SJCRH30 (cell line): ENCODE measurements around a stretch of chr3.

- RAMPAGE, long total RNA = no peak
Observed at GRCh38 chr3:188075920-188076546, 77.9 kb upstream of the LPP start.

GRCh38 chr3:188081853-188082456 is 72.0 kb upstream of the LPP start:
- RAMPAGE, long total RNA = no peak

GRCh38 chr3:188153352-188153518 is 722 bp upstream of the LPP start:
- RAMPAGE, long total RNA = no peak

DNA sequence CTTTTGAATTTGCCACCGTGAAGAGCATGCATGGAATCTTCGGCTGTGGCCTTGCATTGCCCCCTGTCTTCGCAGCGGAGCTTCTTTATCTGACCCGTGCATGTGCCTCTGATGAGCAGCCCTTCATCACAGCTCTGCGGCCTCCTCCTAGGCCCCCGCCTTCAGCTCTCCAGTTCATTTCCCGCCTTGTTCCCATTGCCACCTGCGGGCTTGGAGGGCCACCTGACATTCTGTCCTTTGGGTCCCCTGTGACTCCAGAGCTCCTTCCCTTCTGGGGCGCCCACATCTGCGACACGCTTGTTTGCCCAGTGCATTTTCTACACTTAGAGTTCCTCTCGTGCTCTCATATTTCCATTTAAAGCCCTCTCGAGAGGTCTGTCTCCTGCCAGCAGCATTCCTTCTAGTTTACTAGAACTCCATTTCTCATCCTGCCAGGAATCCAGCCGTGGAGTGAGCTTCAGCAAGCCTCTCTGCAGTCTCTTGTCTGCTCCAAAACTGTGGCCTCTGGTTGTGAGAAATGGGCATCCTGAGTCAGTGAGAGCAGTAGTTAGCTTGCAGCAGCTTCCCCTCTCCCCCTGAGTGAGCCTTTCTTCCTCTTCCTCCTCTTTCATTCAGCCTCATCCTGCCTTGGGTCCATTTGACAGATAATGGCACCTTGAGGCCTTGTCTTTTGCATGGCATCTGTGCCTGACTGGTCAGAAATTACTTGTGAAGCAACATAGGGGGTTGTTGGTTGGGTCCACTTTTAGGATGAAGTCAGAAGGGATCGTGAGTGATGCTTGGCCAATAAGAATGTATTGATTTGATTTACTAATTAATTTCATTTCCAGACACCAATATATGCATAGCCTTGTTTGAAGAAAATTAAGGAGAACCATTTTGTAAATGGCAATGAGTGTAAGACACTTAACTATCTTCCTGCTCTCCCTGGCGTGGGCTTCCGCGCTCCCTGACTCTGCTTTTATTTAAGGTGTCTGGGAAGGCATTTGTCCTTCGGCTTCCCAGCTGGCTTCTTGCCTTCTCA is 25.6 kb downstream of the LPP start:
- RAMPAGE, long total RNA = no peak

DNA sequence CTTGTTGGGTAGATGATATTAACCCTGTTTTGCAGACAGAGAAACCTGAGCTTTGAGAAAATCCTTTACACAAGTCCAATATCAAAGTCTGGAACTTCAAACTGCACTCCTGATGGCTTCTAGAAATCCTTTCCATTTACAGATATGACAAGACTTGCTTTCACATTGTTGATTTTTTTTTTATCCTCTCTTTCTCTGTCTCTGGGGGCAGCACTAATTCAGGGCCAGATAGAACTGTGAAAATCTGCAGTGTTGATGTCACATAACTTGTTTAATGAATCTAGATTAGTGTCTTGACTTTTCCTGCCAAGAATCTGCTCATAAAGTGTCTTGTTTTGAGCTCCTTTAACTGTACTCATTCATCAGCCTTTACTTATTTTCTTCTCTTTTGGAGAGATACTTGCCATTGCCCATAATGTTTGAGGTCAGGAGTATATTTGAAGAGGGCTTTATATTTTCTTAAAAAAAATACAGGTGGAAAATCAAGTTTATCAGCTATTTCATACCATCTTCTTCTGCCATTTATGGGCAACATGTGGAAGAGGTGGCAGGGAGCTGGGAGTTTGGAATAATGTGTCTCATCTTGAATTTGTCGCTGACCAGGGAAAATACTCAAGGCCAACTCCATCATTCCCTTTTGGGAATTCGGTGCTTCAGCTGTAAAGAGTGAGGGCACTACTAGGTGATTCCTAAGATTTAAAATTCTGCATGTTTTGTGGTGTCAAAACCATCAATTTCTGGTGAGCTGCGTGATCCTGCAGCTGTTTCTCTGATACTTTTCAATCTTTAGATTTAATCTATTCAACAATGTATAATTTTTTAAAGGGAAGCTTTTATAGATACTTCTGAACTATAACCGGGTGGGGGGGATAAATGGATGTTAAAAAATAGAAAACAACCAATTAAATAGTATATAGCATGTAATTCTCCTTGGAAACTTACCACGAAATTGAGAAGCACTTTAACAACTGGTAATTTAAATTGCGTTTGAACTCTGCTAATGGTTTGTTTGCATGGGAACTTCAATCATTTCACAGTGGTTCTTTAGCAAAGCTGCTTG is 68.8 kb downstream of the LPP start:
- RAMPAGE, long total RNA = no peak

- RAMPAGE, long total RNA = no peak
Observed at GRCh38 chr3:188239403-188240484, 85.8 kb downstream of the LPP start.

- RAMPAGE, long total RNA = no peak
Observed at GRCh38 chr3:188264037-188265240, 110.5 kb downstream of the LPP start.

- RAMPAGE, long total RNA = no peak
Observed at GRCh38 chr3:188284770-188285163, 130.8 kb downstream of the LPP start.

GRCh38 chr3:188295653-188296272 is 141.8 kb downstream of the LPP start:
- RAMPAGE, long total RNA = no peak

GRCh38 chr3:188296646-188297512 is 142.9 kb downstream of the LPP start:
- RAMPAGE, long total RNA = no peak

- RAMPAGE, long total RNA = no peak
Observed at GRCh38 chr3:188391206-188391405, 237.1 kb downstream of the LPP start.

DNA sequence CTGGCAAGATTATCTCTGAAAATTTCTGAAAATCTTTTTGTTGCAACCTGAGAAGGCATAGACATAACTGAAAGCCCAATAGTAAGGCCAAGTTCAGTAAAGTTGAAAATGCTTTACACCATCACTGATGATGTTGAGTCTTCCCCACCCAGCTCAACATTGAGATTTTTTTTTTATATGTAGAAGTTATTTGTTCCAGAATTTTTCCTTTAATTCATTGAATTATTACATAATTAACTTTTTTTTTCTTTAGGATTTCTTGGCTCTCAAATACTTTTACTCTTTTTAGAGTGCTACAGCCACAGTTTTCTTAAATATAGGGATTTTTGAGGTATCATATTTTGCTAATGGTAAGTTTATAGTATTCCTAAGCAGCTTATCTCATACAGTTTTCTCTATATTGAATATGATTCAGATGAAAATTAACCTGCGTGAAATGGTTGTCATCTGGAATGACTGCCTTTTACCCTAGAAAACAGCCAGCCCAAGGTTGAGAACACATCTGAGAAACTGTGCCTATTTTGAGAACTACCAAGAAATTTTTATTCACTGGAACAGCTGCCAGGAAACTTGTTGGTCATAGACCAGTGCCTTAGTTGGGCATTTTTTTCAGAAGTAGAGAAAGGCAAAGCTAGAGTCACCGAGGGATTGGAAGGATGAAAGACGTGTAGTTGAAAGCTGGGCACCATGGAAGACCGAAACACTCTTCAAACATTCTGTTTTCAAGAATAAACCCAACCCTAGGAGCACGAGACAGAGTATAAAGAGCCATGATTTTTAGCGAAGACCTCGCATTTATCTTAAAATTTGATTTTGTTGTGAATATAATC is 276.9 kb downstream of the LPP start:
- RAMPAGE, long total RNA = no peak

DNA sequence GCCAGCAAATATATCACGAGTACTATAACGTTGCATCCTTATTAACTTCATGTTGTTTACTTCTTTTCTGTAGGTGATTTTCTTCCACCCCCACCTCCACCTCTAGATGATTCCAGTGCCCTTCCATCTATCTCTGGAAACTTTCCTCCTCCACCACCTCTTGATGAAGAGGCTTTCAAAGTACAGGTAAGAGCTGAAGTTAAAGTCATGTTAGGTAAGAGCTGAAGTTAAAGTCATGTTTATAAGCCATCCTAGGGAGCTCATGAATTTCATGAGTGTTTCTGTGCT is 330.5 kb downstream of the LPP start:
- RAMPAGE, long total RNA = no peak

DNA sequence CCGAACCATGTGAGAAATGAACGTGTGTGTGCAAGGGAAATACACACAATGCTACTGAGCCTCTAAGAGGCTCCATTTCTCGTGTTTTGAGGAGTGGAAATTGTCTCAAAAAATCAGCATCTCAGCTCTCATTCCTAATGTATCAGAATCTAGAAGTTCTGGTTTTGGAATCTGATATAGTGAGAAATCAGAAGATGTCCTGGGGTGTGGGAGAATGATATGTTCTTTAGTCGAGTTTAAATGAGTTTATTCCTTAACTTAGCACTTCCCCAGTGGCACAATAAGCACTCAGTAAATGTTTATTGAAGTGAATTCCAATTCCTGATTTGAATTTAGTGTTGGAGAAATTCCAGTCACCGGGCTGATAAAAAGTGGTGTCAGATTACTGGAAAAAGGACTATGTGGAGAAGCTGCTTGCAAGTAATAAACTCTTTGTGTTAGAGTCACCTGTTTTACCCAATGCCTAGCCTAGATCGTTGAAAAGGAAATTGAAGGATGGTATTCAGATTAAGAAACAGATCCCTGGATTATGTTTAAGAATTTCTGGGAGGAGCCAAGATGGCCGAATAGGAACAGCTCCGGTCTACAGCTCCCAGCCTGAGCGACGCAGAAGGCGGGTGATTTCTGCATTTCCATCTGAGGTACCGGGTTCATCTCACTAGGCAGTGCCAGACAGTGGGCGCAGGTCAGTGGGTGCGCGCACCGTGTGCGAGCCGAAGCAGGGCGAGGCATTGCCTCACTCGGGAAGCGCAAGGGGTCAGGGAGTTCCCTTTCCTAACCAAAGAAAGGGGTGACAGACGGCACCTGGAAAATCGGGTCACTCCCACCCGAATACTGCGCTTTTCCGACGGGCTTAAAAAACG is 481.8 kb downstream of the LPP start:
- RAMPAGE, long total RNA = no peak

DNA sequence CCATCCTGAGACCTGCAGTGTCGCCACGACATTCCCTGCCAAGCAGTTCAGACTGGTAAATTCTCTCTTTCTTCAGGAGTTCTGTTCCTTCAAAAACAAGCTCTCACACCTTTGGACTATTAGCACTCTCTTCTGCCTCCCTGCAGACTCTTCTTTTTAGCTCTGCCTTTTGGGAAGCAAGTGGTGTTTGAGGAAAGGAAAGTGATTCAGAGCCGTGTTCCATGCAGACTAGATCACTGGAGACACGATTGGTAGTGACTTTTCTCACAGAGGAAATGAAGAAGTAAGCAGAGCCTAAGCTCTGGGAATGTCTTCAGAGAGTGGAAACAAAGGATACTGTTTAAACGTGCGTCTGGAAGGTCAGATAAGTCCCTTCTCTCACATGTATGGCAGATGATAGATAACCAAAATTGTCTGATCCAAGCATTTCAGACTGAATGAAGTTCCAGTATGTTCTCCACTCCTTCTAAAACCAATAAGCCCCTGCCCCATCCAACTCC is 270.6 kb upstream of the TPRG1 start:
- RAMPAGE, long total RNA = no peak

DNA sequence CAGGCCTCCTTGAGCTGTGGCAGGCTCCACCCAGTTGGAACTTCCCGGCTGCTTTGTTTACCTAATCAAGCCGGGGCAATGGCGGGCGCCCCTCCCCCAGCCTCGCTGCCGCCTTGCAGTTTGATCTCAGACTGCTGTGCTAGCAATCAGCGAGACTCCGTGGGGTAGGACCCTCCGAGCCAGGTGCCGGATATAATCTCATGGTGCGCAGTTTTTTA is 149.1 kb upstream of the TPRG1 start:
- RAMPAGE, long total RNA = no peak

GRCh38 chr3:189023061-189023489 is 148.7 kb upstream of the TPRG1 start:
- RAMPAGE, long total RNA = no peak

DNA sequence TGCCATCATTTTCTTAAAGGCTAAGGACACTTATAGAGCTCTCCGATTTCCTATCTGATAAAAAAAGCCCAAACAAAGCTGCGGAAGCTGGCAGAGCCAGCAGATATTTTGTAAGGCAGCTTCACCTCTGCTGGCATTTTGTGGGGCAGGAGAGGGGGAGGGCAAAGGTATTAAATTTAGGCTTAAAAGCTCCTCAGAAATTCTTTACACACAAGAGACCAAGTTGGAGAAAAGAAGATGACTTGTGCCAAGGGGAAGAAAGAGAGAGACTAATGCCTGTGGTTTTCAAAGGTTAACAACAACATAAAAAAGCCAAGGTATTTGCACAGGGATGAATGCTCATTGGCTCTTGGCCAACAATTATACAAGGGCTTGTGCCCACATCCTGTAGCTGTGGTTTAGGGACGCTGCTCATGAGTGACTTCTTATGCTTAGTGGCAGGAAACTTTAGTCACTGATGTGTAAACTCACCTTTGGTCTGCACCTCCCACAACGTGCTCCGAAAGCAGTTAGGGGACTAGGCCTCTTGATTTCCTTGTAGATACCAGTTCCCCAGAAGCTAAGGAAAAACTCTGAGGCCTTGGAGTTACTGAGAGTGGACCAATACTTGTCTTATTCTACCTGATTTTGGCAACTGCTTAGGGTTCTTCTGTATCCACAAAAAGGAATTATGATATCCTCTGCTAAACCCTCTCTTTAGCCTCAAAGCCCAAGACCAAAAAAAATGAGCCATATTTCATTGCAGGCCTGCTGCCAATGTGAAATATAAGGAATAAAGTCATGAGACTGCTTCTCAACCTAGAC is 152.9 kb downstream of the TPRG1 start:
- RAMPAGE, long total RNA = no peak

DNA sequence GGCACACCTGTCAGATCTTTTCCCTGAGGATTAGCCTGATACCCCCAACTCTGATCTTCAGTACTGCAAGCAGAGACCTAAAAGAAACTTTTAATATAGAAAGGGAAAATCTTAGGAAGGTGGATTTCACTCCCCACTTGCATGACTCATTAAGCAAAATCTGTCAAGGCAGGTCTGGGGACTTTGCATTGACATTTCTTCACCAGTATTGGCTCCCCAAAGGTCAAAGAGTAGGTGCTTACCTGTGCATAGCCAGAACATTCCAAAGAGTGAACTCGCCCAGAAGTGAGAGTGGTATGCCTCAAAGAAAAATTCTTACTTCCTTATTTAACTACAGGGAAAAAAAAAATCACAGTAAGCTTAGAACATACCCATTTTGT is 140.9 kb upstream of the TP63 start:
- RAMPAGE, long total RNA = no peak

GRCh38 chr3:190094328-190094987 is 26.2 kb downstream of the P3H2 start:
- RAMPAGE, long total RNA = no peak